ENCODE results near the gene SLC26A2.

DNA sequence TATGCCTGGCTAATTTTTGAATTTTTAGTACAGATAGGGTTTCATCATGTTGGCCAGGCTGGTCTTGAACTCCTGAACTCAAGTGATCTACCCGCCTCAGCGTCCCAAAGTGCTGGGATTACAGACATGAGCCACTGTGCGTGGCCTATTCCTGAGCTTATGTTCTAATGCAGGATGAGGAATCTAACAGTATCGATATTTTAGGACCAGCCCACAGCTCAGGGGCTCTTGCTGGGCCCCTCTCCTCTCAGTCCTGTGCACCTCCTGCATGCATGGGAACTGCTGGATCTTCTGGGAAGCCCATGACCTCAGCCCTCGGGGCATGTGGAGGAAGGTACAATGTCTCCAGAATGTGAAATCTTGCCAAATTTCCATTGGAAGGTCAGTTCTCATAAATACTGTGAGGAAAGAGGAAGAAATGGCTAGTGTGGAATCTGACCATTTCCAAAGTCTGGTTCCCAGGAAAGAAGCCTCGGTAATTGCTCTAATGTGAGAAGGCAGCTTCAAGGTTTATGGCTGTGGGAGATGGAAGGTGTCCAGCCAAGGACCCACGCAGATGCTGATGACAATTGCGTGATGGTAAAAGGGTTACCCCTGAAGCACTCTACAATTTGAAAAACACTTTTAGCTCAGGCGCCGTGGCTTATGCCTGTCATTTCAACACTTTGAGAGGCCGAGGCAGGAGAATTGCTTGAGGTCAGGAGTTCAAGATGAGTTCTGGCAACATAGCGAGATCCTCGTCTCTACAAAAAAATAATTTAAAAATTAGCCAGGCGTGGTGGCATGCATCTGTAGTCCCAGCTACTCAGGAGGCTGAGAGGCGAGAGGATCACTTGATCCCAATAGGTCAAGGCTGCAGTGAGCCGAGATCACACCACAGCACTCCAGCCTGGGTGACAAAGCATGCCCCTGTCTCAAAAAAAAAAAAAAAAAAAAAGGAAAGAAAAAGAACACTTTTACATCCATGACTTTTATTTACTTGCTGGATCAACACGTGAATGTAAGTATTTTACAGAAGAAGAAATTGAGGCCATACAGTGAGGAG lies 8.1 kb upstream of the IL17B start:
- PRO-cap, result no peak

- PRO-cap, result no peak
Observed at GRCh38 chr5:149455666-149456482, 76.8 kb upstream of the IL17B start.

DNA sequence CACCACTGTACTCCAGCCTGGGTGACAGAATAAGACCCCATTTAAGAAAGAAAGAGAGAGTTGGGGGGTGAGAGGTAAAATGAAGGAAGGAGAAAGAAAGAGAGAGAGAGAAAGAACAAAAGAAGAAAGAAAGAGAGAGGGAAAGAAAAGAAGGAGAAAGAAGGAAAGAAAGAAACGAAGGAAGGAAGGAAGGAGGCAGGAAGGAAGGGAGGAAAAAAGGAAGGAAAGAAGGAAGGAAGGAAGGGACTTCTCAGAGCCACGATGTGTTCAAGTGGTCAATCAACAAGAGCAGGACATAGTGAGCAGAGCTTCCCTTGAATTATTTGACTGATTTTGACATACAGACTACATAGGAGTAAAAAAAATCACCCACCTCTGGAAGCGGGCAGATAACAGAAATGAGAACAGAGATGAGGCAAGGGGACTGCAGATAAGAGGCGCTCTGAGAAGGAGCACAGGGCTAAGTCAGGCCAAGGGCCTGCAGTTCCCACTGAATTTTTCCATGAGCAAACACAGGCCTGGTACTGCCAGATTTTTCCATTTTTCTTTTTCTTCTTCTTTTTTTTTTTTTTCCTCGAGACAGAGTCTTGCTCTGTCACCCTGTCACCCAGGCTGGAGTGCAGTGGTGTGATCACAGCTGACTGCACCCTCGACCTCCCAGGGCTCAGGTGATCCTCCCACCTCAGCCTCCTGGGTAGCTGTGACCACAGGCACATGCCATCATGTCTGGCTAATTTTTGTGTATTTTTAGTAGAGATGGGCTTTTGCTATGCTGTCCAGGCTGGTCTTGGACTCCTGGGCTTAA lies 77.7 kb upstream of the IL17B start:
- PRO-cap, result no peak

DNA sequence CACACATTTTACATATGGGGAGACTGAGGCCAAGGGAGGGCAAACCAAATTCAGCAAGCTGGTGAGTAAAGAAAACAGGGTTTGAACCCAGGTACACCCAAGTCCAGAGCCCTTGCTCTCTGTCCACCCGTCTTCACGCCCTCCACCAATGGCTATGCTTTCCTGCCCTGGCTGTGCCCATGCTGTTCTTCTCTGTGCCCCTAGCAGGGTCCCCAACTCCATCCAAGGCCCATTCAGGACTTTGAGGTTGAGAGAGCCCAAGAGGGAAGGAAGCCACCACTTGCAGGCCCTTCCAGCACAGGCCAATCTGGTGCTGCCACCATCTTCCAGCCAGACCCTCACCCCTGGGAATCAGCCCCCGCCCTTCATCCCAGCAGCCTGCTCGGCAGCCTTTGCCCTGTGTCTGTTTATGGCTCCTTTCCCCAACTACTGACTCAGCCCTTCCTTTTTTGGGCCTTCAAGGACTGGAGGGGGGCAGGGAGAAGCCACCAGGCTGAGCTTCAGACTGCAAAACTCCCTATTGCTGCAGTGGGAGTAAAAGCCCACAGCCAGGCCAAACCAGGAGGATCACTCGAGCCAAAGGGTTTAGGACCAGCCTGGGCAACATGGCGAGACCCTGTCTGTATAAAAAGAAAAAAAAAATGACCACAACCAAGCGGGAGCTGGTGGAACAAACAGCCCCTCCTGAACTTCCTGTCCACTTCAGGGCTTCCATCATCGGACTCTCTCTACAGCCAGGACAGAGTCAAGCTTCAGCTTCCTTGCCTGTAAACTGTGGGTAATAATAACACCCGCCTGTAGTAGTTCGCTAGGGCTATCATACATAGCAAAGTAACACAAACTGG lies 85.7 kb upstream of the IL17B start:
- PRO-cap, result no peak

GRCh38 chr5:149490334-149491297 lies 60.6 kb downstream of the CSNK1A1 start:
- PRO-cap, result no peak

DNA sequence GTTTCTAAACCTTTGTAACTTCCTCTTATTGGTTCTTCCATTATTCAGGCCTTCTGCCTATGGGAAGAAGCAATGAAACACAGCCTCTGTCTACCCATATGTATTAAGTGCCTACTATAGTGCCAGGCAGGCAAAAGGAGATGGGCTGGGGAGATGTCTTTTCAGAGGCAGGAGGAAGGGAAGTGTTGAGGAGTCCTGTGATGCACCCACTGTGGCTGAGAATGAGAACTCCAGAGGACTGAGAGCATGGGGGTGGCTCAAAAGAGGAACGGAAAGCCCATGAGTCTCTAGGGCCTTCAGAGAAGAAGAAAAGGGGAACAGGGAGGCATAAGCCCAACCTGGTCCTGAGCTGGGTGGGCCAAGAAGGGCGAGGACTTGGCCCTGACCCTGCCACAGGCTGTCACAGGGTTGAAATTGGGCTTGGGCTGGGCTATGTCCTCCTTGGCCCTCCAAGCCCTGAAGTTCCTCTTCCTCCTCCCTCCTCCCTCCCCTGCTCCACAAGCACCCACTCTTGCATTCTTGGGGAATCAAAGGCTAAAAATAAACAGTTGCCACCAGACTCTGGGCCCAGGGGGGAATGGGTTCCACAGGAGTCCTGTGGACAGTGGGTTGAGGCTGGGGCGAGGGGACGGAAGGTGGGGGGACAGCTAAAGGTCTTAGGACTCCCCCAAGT lies 49.3 kb upstream of the PPARGC1B start:
- PRO-cap, result no peak

GRCh38 chr5:149732283-149733000 lies 2.3 kb downstream of the PPARGC1B start:
- PRO-cap, result no peak

- PRO-cap, result no peak
Observed at GRCh38 chr5:149757345-149758047, 27.4 kb downstream of the PPARGC1B start.

GRCh38 chr5:149802723-149803384 lies 72.7 kb downstream of the PPARGC1B start:
- PRO-cap, result no peak

DNA sequence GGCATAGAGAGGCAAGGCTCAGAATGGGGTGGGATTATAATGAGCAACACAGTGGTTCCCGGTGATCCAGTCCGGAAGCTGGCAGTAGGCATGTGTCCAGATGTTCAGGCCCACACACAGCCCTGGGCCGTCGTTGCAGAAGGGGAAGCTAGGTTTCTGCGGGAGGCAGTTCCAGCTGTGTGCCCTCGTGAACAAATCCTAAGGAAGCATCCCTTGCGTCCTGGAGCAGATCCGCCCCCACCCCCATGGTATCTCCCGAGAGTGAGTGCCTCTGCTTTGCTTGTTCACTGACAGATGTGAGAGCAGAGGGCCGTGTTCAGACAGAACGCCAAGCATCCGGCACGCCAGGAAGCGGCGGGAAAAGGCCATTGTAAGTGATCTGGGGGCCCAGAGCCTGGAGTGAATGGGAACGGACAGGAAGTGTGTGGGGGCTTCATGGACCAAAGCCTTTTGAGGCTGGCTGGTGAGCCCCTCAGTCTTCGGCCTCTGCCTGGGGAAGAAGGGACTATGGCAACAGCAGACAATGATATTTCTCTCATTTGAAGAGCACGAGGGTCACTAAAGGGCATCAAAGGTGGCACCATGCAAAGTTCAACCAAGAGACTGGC lies 104.7 kb downstream of the PDE6A start:
- PRO-cap, result no peak

- PRO-cap, result no peak
Observed at GRCh38 chr5:149841684-149842273, 102.8 kb downstream of the PDE6A start.

GRCh38 chr5:149957958-149958348 lies 2.6 kb upstream of the SLC26A2 start:
- PRO-cap, result no peak

DNA sequence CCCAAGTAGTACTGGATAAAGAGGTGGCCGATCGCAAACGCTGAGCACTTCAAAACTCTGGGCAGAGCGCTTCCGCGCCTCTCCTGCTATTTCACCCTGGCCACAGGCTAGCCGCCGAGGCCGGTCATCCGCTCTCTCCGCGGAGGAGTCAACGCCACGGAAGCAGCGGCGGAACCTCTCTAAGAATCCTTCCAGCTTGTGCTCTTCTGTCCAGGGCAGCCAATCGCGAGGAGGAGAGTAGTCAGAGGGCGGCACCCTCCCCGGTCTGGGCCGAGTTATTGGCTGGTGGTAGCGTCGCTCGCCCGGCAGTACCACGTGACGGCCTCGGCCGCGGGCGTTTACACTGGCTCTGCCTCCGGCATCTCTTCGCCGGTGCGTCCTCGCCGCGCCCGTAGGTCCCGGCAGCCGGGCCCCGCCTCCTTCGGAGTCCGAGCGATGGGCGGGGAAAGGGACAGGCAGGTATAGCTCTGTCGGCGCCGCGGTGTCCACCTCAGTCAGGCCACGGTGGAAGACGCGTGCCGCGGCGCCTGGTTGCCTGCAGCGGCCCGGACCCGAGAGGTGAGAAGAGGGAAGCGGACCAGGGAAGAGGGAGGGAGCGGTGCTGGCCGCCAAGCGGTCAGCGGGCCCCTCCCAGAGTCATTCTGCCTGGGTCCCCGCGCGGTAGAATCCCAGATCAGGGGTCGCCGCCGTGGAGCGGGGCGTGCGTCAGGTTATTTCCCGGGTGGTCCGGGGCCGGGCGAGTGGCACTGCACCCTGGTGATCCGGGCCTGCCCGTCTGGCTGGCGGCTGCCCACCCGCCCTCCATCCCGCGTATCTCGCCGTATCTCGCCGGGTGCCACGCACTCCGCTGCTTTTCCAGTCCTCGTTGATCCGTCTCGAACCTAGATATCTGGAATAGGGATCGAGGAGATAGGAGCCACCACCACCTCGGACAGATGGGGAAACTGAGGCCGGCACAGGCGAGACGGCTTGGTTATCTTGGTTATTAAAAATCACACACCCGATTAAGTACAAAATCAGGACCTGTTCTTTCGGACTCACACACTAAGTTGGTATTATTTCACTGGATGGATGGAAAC lies at the start of gene SLC26A2:
SLC26A2 (plus strand) TSS at position 337 of the 1,079 bp plus-strand sequence.
- PRO-cap, result bidirectional peak, plus-strand start at position 424 of the sequence, minus-strand start at position 178 of the sequence; unidirectional peak, plus-strand start at position 493 of the sequence

DNA sequence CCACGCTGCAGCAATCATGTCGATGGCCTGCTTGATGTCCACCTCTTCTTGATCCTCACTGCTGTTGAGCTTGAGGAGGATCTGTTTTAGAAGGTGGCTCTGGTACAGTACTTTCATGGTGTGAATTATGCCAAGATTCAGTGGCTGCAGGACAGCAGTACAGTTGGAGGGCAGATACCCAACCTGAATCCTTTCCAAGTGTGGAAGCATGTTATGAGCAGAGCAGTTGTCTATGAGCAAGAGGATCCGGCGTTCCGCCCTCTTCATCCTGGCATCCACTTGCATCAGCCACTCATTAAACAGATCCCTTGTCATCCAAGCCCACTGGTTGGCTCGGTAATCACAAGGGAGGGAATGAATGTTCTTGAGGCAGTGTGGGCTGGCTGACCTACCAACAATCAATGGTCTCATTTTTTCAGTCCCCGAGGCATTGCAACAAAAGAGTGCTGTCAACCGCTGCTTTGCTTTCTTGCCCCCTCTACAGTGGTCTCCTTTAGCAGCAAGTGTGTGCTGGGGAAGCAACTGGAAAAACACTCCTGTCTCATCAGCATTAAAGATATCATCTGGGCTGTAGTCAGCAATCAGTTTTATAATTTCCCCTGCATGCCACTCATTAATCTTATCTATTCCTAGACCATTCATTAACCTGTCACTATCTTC lies 5.1 kb downstream of the TIGD6 start:
- PRO-cap, result no peak

DNA sequence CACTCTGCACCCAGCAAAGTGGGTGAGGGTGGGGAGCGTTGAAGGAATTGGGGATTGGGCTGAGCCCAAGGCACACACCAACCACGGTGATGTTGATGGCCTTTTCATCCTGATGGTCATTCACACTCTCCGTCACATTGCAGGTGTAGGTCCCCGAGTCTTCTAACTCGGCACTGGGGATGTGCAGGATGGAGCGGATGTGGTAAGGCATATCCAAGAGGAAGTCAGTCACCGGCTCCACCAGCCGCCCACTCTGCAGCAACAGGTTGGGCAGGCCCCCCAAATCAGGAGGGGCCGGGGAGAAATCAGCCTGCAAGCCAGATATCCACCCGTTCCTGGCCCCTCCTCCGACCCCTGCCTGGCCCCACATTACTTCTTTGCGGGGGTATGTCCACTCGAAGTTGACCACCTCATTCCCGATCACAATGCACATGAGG lies 22.1 kb downstream of the PDGFRB start:
- PRO-cap, result no peak

- PRO-cap, result no peak
Observed at GRCh38 chr5:150146716-150147193, 8.9 kb downstream of the PDGFRB start.

DNA sequence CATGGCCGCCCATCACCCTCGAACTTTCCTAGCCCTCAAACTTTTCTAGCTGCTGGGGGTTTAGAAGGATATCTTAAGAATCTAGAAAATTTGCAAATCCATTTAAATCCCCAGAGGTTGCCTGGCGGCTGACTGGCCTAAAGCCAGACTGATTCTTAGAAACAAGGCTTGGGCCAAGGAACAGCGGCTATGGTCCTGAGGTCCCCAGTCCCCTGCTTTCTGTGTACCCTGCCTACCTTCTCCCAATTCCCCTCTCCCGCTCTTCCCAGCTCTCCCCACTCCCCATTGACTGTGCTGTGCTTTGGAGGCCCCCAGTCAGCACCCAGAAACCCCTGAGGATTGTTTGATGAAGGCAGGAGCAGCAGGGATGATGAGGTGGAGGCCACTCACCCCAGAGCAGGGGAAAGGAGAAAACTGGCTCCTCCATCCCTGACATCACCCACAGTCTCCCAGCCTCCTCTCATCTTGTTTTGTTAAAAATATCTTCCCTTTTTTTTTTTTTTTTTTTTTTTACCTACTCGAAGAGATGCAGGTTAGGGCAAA lies 765 bp downstream of the PDGFRB start:
- PRO-cap, result bidirectional peak, plus-strand start outside the sequence, minus-strand start at position 436 of the sequence

DNA sequence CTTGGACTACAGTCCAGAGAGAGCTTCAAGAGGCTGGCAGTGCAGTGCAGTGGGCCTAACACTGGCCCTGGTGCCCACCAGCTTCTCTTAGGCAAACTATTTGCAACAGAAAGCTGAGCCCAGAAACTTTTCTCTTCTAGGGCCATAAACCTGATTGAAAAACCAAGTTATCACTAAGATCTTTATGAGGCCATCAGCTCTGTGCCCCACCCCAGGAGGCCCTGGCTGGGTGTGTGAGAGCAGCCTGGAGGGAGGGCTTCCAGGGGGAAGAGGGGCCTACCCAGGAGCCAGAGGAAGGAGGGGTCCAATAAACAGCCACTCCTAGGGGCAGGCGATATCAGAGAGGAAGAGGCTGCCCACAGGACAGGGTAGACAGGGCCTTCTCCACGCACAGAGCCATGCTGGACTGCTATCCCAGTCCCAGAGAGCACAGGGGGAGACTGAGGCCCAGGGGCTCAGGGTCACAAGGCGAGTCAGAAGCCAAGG lies 4.5 kb upstream of the CDX1 start:
- PRO-cap, result no peak

GRCh38 chr5:150185086-150185642 lies 4.7 kb upstream of the SLC6A7 start:
- PRO-cap, result no peak

- PRO-cap, result no peak
Observed at GRCh38 chr5:150186752-150187526, 2.9 kb upstream of the SLC6A7 start.